Measurements from ENCODE around the gene TNFAIP8.

- PRO-cap, 8 experiments = no peak in any of the 8 experiments
Measured at GRCh38 chr5:119309323-119309799, 46.5 kb upstream of the TNFAIP8 start.

GRCh38 chr5:119332766-119333864 is 22.7 kb upstream of the TNFAIP8 start:
- PRO-cap, 8 experiments = peak in 2 of 8 experiments; most common plus-strand start chr5:119333226 (in 1)

GRCh38 chr5:119336206-119336621 is 19.6 kb upstream of the TNFAIP8 start:
- PRO-cap, 8 experiments = no peak in any of the 8 experiments

DNA sequence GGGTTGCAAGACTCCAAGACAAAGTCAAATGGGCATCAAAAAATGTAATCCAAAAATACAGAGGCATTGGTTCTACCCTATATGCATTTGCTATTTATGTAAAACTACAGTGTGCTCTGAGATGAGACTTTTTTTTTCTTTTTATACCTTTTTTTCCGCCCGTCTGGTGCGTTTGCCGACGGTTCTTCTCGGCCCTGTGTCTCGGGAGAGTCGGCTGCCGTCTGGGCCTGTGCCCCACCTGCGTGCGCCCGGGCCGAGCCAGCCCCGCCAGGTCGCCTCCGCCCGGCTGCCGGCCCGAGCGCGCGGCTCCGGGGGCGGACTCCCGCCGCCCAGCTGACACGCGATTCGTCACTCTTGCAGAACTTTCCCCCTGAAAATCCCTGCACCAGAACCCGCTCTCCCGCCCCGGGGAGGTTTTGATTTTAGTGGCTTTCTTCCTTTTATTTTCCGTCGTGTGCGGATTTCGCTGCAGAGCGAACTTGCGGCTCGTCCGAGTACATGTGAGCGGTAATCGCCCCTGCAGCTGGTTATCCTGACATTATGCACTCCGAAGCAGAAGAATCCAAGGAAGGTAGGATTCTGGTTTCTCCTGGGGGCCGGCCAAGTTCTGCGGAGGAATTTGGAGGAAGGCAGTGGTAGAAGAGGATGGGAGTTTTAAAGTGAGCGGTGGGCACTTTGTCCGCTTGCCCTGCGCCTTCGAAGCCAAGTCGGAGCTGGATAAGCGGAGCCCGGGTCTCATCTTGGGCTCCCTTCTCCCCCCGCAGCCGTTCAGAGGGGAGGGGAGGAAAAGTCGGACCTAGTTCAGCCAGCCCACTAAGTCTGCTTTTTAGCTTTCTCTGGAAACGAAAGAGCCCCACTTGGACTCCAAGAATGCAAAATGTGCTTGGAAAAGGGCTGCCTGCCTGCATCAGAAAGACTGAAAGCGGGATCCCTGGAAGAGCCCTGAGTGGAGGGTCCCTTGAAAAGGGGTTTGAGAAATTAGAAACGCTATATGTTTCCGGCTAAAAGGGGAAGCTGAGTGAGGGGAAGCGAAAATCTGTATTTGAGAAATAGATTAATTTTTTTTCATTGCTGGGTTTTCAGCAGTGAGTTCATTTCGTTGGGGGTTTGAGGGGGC is at the start of gene TNFAIP8:
Gene TNFAIP8, plus strand, starts transcription at position 469 of the 1,117 bp plus-strand sequence.
- PRO-cap, 8 experiments = peak in 7 of 8 experiments; most common plus-strand start position 449 of the sequence (in 5); most common minus-strand start position 288 of the sequence (in 3)

- PRO-cap, 8 experiments = no peak in any of the 8 experiments
Measured at GRCh38 chr5:119360977-119361662, 5.3 kb downstream of the TNFAIP8 start.

GRCh38 chr5:119388561-119388917 is 32.7 kb downstream of the TNFAIP8 start:
- PRO-cap, 8 experiments = peak in 2 of 8 experiments; most common plus-strand start chr5:119388729 (in 2)

- PRO-cap, 8 experiments = no peak in any of the 8 experiments
Measured at GRCh38 chr5:119779926-119780551, 150.7 kb downstream of the FAM170A start.

GRCh38 chr5:120257963-120258526 is 206.1 kb upstream of the PRR16 start:
- PRO-cap, 8 experiments = peak in 2 of 8 experiments; most common minus-strand start chr5:120258220 (in 2)

DNA sequence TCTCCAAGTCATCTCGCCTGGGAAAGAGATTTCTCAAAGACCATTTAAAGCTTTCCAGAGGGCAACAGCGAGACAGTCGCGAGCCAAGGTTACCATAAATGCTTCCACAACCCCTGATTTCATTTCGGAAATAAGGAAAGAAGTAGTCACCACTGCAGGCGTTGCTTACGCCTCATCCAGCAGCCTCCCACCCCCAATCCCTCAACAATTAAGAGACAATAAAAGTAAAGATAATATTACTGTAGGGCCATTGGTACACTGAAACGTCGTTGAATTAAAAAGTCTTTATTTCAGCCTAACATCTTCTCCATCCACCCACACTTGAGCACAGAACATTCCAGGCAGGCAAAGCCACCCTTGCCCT is 1.0 kb upstream of the SNCAIP start:
- PRO-cap, 8 experiments = no peak in any of the 8 experiments

DNA sequence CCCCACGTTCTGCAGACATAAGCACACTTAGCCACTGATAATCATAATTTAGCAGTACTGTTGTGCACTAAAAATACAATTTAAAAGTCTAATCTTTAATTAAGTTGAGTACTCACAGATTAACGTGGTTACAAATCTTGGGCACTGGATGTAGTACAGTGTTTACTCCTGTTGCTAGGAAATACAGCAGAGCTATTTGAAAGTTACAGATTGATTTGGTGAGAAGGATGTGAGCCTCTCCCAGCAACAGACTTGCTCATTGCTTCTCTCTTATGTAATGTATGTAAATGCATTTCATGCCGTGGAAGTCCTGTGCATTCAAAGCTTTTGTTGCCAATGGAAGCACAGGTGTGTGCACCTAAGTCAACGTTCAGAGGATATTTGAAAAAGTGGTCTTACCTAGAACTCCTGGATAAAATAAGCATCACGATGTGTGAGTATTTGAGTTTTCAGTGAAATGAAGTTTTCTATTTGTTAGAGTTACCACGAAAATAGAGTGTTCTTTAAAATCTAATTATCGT is 11.2 kb downstream of the SNCAIP start:
- PRO-cap, 8 experiments = no peak in any of the 8 experiments

DNA sequence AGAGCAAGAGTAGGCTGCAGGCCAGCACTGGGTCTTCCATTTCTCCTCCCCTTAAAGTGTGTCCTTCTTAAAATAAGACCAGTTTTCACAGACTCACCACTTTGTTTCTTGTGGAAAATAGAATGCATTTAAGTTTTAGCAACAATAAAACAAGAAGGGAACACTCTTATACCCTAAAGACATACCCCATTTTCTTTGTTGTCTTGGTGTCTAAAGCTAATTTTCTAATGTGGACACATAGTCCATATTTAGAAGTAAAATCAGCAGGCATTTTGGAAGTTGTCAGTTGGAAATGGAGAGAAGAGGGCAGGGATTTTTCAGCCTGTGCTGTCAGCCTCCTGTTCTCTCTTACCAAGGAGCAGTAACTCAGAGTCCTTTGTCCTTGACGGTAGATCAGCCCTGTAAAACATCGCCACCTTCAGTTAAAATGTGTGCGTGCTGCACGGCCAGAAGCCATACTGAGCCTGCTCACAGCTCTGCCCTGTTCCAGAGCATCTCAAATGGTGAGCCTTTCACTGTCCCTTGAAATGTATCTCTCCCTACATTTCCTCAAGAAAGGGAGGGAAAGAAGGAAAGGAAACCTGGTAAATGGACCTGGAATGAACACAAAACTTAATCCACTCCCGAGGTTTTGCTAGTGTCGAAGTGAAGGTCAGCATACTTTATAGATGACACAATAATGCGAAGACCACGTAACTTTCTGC is 103.4 kb downstream of the SNCAIP start:
- PRO-cap, 8 experiments = no peak in any of the 8 experiments

GRCh38 chr5:122877706-122878555 is 32.5 kb downstream of the SNX24 start:
- PRO-cap, 8 experiments = no peak in any of the 8 experiments

DNA sequence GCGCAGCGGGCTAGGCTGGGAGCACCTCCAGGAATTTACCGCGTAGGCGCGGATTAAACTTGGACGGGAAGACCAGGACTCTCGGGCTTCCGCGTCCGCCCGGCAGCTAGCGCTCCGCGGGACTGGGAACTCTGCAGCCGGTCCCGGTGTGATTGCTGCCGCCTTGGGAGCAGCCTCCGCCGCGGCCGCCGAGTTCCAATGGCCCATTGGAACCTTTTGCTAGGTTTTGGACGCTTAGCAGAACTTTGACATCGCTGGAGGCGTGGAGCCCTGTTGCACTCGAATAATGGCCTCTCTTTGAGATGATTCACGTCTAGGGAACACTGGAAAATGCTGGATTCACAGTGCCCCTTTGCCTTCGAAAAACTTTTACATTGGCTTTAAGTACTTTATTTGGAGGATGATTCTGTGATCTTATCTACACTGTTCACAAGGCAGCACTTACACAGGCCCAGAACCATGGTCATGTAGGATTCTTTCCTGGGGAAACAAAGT is 459 bp upstream of the PPIC start:
- PRO-cap, 8 experiments = no peak in any of the 8 experiments

DNA sequence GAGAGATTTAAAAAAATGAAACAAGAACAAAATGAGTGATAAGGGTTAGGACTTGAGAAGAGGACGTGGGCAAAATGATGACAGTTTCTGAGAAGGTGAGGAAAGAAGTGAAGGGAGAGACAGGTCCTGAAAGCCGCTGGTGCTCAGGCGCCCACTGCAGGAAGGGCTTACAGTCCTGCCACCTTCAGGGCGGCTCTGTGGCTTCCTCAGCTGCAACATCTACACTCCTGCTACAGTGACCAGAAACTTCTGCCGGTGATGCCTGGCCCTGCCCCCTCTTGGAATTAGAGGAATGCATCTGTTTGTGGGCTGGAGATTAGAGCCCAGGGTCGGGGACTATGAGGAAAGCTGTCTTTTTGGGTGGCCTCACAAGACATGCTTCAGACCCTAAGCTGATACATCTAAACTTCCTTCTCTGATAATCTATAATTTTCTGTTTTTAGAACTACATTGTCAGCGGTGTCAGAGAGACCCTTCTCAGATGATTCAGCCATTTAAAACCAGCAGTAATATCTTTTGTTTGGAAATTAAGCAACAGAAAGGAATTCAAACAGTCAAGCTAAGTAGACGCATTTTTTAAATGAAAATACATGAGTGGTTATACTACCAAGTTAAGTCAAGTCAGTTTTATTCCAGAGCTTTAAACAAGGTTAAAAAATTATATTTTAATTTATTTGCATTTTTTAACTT is 30.4 kb downstream of the PRDM6 start:
- PRO-cap, 8 experiments = no peak in any of the 8 experiments

DNA sequence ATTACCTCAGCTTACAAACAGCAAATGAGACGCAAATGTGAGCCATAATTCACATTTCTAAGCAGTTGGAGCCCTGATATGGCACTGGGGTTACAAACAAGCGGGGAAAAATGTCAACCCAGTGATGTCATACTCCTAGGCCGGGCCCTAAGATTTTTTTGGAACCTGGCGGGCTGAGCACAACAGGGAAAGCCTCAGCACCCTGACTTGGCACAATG is 476 bp upstream of the CSNK1G3 start:
- PRO-cap, 8 experiments = no peak in any of the 8 experiments

DNA sequence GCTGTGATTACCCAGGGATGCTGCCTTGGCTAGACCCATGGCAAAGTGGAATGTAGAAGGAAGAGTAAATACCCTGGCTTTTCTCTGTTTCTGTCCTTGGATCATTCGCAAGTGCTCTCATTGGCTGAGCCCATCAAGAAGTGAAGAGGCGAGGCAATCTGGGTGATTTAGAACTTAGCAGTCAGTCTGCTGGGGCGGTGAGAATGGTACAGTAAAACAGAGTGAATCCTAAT is 354.9 kb downstream of the CSNK1G3 start:
- PRO-cap, 8 experiments = peak in 6 of 8 experiments; most common plus-strand start position 180 of the sequence (in 6)

GRCh38 chr5:124410598-124410954 is 335.9 kb downstream of the ZNF608 start:
- PRO-cap, 8 experiments = no peak in any of the 8 experiments

- PRO-cap, 8 experiments = no peak in any of the 8 experiments
Measured at GRCh38 chr5:124655852-124656658, 90.4 kb downstream of the ZNF608 start.

DNA sequence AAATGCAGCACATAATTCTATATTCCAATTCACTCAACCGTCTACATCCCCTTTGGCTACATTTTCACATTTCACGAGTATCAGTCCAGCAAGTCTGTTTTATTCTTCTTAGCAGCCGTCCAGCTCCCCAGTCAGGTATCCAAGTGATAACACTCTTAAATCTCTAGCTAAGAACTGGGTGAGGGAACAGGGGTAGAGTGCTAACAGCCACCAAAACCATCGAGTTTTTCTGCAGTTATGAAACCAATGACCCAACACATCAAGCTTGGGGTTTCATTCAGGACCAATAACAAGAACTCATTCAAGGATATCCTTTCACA is 3.3 kb downstream of the ZNF608 start:
- PRO-cap, 8 experiments = no peak in any of the 8 experiments

GRCh38 chr5:124747847-124748945 is 1.8 kb upstream of the ZNF608 start:
- PRO-cap, 8 experiments = peak in 4 of 8 experiments; most common minus-strand start chr5:124748797 (in 2)

All from peripheral blood mononuclear cell (primary cell).